Right common carotid artery plus branches (tissue), 1 donor: Measurements from ENCODE around the gene CCP110.

DNA sequence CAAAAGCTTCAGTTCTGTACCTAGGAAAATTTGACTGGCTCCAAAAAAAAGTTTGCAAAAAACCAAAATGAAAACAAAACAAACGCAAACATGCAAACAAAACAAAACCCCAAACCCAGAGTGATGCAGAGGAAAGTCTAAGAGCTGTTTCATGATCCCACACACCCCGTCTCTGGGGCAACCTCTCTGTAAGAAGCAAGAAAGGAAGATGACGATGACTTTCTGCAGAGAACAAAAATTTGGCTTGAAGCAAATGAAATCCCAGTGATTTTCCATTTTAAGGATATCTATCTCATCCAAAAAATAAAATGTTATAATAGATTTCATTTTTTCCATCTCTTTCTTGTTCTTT lies 181.1 kb downstream of the XYLT1 start:
- PRO-cap, result no peak

DNA sequence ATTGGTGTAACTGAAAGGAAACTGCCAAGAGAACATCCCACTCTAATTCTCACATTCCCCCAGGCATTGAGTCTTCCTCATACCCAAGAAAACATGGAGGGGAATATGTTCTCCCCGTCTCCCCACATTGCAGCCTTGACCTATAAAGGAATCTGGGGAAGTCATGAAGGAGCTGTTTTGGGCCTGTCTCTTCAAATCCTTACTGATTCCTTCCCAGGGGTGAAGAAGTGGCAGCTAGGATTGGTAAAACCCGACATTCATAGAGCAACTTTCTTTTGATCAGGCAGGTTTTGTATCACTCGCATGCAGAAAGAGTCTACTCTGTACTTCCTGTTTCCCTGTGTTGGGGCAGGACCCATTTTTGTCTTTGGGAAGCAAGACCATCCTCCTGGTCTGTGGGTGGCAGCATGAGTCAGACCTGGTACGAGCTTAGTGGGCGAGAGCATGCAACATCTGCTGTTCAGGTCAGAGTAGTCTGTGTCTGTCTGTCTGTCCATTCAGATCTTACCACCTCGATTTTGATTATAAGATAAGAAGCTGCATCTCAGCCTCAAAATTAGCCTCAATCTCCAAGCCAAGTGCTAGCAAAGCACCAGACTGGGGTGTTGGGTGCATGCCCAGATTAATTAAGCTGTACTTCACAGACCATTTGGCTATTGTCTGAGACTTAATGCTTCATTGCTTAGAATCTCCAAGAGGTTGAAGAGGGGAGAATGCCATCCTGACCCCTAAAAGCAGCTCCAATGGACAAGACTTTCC lies 111.0 kb downstream of the XYLT1 start:
- PRO-cap, result no peak

DNA sequence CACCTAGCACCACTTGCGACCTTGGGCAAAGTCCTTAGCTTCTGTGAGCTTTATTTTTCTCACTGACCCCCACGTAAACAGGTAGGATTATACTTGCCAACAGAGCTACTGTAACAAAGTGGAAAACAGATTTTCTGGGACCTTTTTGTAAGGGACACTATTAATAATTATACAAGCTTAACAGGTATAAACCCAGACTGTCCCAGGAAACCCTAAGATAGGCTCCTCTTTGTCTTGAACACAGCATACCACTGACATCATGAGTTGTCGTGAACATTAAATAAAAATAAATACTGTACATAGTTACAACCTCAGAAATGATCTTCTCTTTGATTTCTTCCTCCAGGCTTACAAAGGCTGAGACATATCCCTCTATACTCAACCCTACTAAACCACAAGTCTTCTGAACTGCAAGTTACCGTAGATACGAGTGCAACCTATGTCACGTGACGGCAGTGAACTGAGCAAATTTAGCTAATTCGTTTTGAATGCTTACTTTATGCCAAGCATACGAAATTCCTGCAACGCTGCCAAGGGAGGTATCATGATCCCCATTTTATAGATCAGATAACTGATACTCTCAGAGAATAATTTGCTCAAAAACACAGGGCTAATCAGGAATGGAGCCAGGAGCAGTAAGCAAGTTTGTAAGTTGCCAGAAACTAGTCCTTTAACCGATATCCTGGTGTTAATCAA lies 106.5 kb downstream of the XYLT1 start:
- PRO-cap, result no peak

- PRO-cap, result no peak
Measured at GRCh38 chr16:17375302-17376154, 95.2 kb downstream of the XYLT1 start.

DNA sequence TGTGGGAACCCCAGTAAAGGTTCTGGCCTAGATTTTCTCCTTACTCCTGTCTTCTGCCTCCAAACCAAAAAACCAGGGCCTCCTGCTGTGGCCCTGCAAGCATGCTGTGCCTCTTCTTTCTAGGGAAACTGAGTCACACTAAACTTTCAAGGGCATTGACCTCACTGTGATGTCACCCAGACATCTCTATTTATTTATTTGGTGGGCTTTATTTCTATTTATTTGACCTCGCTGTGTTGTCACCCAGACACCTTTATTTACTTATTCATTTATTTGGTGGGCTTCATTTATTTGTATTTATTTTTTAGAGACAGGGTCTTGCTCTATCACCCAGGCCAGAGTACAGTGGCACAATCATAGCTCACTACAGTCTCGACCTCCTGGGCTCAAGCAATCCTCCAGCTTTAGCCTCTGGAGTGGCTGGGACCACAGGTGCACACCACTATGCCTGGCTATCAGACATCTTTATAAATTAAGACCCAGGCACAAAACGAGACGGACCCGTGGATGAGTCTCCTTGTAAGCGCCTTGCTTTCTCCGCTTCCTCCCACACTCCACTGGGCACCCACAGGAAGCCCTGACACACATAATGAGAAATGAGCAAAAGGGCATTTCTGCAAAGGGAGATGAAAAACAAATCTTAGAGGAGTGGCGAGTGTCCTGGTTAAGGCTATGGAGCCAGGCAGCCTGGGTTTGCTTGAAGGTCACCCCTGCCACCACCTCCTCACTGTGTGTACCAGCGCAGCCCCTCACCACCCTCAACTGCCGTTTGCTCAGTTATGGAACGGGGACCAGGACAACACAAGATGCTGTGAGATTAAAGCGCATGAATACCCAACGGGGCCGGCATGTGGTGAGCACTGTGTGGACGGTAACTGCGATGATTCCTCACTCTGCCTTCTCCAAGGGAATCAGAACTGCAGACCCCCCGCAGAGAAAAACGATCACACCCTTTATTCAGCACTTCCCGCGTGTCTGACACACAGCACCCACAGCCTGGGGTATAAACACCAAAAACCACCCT lies 56.4 kb downstream of the XYLT1 start:
- PRO-cap, result no peak

GRCh38 chr16:17469900-17470860 lies 580 bp downstream of the XYLT1 start:
- PRO-cap, result bidirectional peak, plus-strand start at chr16:17470013, minus-strand start at chr16:17469974; bidirectional peak, plus-strand start at chr16:17470435, minus-strand start at chr16:17470338; unidirectional peak, minus-strand start at chr16:17470714

DNA sequence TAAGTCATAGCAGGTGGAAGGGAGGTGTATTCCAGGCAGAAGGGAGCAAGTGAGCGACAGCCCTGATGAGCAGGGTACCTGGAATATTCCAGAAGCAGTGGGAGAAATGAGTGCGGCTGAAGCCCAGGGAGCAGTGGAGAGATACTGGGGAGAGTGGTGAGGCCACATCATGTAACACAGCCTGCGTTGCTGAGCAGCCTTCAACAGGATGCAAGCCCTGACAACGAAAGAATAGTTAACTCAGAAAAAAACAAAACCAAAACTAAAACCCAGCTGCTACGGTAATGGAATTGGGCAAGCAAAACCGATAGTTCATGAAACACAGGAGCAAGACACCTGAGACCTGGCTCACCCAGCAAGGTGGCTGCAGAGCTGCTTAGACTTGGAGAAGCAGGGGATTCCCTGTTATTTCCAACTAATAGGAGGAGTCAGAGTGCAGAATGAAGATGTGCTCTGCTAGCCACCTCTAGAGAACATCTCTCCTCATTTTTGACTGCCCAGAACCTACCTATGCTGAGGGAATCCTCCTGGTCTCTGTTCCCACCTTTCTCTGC lies 59.2 kb upstream of the XYLT1 start:
- PRO-cap, result no peak

- PRO-cap, result no peak
Measured at GRCh38 chr16:17579203-17579757, 108.5 kb upstream of the XYLT1 start.

DNA sequence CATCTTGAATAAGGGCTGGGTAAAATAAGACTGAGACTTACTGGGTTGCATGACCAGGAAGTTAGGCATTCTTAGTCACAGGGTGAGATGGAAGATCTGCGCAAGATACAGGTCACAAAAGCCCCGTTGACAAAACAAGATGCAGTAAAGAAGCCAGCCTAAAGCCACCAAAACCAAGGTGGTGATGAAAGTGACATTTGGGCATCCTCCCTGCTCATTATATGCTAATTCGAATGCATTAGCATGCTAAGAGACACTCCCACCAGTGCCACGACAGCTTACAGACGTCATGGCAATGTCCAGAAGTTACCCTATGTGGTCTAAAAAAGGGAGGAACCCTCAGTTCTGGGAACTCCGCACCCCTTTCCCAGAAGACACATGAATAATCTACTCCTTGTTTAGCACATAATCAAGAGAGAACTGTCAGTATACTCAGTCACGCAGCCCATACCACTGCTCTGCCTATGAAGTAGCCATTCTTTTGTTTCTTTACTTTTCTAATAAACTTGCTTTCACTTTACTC lies 120.4 kb upstream of the XYLT1 start:
- PRO-cap, result no peak

GRCh38 chr16:18580505-18580704 lies 18.5 kb upstream of the NOMO2 start:
- PRO-cap, result no peak

DNA sequence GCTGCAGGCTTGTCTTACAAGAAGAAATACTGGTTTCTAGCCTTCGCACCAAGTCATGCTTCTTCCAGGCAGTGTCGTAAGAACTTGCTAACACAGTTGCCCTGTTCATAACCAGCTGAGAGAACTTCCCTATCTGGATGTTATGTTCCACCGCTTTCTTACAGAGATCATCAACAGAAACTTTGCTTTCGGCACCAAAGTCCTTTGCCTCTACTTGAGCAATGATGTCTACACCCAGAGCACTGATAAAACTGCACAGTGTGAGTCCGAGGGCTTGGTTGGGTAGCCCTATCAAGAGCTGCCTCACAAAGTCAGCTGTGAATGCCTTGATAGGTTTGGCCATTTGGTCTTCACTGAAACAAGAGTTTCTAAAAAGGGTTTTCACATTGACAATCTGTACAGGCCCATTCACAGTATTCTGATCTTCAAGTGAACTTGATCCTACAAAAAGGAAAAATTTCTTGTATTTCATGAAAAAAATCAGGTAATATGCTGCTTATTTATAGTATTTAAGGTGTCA lies 28.0 kb upstream of the ARL6IP1 start:
- PRO-cap, result no peak

- PRO-cap, result no peak
Measured at GRCh38 chr16:19291353-19291836, 5.9 kb downstream of the CLEC19A start.

GRCh38 chr16:19523614-19524456 lies at the start of gene CCP110:
CCP110 (plus strand) TSS chr16:19523942.
- PRO-cap, result unidirectional peak, plus-strand start at chr16:19523894; unidirectional peak, plus-strand start at chr16:19523958

DNA sequence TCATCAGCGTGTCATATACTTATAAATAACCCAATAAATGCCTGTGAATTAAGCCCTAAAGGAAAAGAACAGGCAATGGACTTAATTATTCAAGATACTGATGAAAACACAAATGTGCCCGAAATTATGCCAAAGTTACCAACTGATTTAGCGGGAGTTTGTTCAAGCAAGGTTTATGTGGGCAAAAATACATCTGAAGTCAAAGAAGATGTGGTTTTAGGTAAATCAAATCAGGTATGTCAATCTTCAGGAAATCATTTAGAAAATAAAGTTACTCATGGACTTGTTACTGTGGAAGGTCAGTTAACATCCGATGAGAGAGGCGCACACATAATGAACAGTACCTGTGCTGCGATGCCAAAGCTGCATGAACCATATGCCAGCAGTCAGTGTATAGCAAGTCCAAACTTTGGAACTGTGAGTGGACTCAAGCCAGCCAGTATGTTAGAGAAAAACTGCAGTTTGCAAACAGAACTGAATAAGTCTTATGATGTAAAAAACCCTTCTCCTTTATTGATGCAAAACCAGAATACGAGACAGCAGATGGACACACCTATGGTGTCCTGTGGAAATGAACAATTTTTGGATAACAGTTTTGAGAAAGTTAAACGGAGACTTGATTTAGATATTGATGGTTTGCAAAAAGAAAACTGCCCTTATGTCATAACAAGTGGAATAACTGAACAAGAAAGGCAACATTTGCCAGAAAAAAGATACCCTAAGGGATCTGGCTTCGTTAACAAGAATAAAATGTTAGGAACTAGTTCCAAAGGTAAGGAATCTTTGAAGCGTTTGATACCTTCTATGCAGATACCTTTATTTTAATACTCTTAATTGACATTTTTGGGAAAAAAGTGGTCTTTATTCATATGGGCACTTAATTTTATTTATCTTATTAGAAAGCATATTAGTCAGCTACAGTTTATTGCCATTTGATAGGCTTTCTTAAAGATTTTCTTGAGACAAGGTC lies 13.4 kb downstream of the CCP110 start:
- PRO-cap, result no peak

DNA sequence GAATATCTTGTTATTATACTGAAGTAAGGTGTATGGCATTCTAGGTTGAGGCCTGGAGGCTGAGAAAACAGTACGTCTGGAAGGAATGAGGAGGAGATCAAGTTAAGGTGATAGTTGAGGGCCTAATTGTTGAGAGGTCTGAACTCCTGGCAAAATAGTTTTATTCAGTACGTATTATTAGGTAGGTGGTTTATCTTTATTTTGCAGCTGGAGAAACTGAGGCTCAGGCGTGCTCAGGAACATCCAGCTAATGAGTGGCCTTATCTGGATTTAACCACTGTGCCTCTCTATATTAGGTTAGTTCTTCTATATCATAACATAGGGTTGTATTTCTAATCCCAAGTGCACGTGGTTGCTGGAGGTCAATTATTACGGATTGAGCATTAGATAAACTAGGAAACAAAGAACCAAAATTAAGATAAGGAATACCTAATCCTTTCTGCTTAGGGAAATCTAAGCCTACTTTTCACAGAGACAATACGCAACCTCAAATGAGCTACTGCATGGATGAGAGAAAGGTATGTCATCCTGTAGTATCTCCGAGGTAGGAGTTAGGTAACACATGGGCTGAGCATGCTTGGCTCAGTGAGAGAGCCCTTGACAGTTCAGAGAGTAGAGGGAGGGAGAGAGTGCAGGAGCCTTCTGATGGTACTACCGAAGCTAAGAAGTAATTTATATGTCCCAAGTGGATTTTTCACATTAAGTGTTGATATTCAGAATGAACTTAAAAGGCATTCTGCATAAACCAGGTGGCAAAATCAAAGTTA lies 59.1 kb downstream of the KNOP1 start:
- PRO-cap, result no peak

- PRO-cap, result no peak
Measured at GRCh38 chr16:19697802-19698560, 20.0 kb downstream of the KNOP1 start.

DNA sequence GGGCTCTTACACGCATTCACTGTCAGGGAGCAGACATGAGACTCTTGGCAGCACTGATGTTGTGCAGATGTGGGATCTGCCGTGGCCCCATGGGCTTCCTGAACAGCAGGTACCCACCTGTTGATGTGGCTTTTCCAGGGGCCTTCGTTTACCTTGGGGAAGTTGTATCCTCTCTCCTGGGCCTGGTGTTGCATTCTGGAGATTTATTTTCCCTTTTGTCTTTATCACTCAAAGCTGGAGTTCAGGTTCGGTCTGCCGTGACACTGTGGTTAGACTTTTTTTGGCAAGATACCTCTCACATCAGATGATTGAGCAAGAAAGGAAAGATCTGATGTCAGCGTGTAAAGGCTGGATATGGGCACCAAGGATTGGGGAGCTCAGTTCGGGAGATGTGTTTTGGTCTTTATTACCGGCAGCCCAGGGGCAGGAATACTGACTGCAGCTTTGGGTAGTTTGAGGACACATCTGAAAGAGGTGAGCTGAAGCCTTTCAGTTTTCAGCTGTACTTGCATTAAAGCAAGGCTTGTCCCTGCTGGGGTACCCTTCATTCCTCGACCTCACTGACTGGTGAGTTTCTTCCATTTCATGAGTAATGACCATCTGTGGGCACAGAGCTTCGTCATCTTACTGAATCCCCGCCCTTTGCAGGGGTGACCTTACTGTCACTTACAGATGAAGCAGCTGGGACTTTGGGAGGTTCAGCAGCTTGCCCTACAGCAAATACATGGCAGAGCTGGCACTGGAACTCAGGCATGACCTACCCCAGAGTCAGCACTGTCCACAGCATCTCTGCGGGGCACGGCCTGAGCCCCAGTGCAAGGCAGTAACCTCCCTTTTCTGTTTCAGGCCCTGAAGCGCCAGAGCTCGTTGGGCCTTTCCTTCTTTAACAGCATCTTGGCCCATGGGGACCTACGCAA lies 19.1 kb downstream of the KNOP1 start:
- PRO-cap, result no peak

GRCh38 chr16:19718641-19719123 lies 611 bp downstream of the IQCK start:
- PRO-cap, result no peak

GRCh38 chr16:19753701-19755008 lies 36.1 kb downstream of the IQCK start:
- PRO-cap, result no peak

GRCh38 chr16:19756932-19757372 lies 38.9 kb downstream of the IQCK start:
- PRO-cap, result no peak